GM12891 (cell line): ENCODE data around the genes MTLN and ACOXL.

DNA sequence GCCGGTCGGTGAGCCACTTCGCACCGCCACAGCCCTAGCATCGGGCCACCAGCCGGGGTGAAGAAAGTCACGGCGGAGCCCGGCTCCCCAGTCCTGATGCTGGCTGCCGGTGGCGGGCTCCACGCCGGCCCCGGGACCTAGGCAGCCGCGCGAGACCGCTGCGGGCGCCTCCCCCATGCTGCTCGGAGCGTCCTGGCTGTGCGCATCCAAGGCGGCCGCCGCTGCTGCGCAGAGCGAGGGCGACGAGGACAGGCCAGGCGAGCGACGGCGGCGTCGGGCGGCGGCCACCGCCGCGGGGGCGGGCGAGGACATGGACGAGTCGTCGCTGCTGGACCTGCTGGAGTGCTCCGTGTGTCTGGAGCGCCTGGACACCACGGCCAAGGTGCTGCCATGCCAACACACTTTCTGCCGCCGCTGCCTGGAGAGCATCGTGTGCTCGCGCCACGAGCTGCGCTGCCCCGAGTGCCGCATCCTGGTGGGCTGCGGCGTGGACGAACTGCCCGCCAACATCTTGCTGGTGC lies 421 bp downstream of the SH3RF3 start:
- RRBS = 3% methylated on average over 6 of the region's 62 CpGs

GRCh38 chr2:109173717-109174572 lies 44.9 kb downstream of the SH3RF3 start:
- RRBS = no CpG with 5 or more reads among the region's 11 CpGs

- RRBS = no CpG with 5 or more reads among the region's 5 CpGs
These were observed 109.6 kb downstream of the SH3RF3 start for GRCh38 chr2:109238497-109239025.

- RRBS = no CpG with 5 or more reads among the region's 4 CpGs
These were observed 129.9 kb downstream of the SH3RF3 start for GRCh38 chr2:109259003-109259202.

DNA sequence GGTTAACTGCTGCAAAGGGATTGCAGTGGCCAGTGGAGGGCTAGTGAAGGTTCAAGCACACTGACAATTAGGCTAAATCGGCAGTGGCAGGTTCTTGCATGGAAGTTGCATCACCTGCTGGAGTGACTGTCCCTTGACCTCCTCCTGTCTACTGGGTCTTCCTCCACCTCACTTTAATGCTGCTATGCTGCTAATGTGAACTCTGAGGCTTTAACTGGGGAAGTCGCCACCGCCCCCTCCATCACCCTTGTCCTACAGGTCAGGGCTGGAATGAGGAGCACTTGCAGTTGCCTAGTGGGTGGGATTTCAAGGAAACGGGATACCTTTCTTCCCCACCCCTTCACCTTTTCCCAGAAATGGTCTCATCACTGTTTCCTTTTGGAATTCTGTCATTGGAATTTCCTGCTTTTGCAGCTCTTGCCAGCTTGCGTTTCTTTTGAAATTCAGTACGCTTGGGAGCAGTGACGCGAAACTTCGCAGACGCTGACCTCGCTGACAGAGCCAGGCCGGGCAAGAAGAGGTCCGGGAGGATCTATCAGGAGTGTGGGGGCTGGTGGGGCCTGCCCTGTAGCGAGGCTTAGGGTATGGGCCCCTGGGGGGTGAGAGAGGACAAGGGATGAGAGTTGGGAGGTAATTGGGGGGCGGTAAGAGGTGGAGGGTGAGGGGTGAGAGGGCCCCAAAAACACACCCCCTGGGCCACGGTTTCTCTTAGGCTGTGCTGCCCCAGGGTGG lies 150.4 kb downstream of the SH3RF3 start:
- RRBS = no CpG with 5 or more reads among the region's 16 CpGs

DNA sequence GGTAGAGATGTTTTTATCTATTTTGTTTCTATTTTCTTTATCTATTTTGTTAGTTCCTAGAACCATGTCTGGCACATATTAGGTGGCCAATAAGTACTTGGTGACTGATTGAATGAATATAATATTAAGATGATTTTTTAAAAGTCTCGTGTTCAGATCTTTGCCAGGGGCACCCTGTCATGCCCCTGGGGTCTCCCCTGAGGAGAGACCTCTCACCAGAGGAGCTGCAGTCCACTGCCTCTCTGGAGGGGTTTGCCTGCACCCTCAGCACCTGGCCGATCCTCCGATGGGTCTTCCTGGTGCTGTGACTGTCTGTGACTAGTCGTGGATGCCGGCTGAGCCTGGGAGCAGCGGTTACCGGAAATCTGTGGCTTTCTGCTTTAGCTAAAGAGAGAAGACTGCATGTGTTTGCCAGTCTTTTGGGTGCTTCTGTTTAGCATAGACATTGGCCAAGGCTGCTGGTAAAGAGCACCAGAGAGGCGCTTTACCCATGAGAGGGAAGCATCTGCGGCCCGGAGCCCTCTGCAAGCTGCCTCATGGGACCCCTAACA lies 202.7 kb downstream of the SH3RF3 start:
- RRBS = no CpG with 5 or more reads among the region's 10 CpGs

DNA sequence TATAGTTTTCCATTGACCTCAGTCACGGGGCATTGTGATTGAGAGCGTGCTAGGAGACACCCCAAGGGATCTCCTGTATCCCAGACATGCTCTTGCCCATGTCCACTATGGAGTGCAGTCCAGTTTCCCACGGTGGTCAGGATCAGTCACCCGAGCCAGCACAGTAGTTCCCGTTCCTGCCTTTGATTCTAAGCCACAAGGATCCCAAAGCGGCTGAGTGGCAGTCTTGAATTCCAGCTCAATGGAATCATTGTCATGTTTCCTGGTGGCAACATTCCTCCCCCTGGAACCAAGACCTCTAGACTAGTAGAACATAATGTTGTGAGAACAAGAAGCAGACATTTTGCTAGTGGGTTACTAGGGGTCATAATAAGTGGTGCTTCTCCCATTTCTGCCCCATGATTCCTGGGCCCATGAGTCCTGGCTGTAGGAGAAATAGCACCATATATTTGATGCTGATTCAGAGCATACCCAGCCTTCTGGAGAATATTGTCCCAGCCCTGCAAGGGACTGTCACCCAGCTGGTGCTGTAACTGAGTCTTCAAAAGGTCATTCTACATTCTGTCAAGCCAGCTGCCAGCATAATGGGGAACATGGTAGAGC lies 154.2 kb downstream of the SEPTIN10 start:
- RRBS = no CpG with 5 or more reads among the region's 6 CpGs

DNA sequence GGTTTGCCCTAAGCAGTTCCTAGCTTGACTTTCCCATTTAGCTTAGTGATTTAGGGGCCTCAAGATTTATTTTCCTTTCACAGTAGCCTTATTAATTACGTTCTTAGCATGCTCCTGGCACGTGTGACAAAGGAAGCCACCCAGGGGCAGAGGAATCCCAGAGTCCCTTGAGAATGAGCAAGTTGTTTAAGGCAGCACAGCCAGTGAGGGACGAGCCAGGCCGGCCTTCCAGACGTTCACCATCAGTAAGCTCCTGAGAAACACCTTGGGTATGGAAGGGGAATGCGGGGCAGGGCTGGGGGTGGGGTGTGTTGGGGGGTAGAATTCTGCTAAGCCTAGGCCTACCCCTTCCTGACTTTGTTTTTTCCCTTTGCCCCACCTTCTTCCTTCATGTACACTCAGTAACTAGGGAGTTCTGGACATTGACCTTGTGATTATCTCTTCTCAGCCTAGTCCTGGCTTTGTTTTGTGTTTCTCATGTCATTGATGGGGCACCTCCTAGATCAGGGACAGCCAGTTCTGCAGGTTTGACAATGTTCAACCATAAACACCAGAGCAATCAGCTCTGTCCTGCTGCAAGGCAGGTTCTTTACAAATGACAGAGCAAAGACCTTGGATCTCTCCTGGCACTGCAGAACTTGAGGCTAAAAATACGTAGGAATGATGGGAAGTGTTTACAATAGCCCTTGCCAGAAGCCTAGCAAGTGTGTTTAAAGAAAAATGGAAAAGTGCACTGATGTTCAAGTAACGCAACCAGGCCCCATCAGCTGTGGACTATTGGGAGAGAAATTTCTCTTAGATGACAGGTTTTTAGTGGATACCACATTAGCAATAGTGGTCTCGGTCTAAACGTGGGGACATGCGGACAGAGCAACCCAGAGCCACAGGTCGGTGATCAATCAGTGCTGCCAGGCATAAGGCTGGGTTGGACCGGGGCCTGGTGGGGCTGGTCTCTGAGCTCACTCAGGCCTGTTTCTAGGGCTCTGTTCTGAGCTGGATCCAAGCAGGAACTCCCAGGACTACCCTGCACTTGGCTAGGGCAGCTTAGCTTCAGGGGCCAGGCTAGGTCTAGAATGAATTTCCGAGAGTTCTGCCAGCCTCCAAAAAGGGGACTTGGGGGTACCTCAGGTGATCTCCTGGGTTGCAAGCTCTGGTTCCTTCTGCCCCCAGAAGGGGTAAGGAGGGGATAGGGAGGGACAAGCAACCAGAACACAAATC lies 76.7 kb downstream of the SOWAHC start:
- RRBS = no CpG with 5 or more reads among the region's 14 CpGs

- RRBS = no CpG with 5 or more reads among the region's 12 CpGs
These were observed 14.3 kb downstream of the MALL start for GRCh38 chr2:110101122-110101834.

- RRBS = 3% methylated on average over 4 of the region's 55 CpGs
These were observed at the start of gene MTLN for GRCh38 chr2:110211905-110212989. TSS of gene MTLN (minus strand) at chr2:110212547.

GRCh38 chr2:110732306-110733216 lies at the start of gene ACOXL:
TSS of gene ACOXL (plus strand) at chr2:110732573.
- RRBS = 4% methylated on average over 21 of the region's 89 CpGs

DNA sequence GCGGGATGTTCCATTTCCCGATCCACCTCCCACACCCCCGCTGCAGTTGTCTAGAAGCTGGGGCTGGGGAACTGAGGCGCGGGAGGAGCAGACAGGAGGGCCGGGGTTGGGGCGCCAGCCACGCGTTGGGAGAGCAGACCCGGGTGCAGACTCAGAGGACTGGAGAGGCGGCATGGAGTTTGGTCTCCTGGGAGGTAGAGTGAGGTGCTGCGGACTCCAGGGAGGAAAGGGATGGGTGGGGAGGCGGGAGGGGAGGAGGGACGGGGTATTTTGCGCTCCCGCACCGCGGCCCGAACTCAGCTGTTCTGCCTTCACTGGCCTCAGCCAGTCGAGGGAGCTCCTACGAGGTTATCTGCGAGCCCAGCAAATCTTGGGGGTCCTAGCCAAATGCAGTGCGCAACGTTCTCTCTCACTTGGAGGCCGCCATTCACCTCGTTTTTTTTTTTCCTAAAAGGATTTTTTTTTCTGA lies 1.0 kb upstream of the BCL2L11 start:
- RRBS = no CpG with 5 or more reads among the region's 26 CpGs

- RRBS = no CpG with 5 or more reads among the region's 6 CpGs
These were observed 46.4 kb downstream of the BCL2L11 start for GRCh38 chr2:111167004-111167692.

DNA sequence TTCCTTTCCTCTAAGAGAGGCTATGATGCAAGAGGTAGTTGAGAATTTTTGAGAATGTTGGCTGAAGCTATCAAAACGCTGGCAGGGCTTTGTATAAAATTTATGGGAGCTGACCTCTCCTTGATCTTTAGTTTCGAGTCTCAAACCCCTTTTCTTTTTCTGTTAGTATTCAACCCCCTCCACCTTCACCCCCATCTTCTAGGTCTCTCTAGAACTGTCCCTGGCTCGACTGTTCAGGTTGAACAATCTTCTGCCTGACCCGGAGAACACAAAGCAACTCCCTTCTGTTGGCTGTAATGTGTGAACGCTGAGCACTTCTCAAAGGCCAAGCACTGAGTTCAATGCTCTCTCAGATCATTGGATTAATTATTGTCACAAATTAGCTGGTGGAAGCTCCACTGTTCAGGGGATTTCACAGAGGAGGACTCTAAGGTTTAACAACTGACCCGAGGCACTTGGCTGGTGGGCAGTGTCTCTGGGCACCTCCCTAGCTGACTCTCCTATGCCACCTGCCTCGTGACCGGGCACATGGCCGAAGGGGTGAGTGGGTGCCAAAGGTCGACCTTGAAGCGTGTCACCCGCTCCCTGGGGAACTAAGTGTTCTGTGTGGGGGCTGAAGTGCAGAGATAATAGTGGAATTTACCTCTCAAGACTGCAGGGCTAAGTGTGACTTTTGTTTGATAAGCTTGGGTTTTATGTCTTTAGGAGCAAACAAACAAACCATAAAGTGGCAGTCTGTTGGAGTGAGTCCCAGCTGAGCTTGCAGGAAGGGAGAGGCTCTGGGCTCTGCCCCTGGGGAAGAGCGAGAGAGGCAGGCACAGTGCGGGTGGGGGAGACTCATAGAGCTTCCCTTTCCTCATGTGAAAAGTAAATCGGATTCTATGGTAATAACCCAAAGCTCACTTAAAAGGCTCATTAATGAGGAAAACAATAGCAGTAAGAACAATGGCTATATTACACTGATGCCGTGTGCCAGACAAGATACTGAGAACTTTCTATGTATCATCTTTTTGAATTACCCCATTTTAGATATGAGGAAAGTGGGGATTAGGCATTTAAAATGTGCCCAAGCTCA lies 64.8 kb downstream of the BCL2L11 start:
- RRBS = no CpG with 5 or more reads among the region's 16 CpGs

DNA sequence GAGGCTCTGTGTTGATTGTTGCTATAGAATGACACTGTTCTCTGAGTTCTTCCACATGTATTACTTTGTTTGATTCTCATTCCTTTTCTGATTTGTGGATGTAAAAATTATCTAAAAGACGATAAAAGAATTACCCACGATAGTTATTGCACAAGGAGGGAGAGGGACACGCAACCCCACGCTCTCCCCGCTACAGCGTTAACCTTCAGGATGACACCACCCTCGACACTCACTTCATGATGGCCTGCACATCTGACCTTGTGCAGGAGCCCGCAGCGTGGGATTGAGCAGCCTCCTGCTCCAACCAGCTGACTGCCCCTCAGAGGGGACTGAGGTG lies 156.2 kb downstream of the BCL2L11 start:
- RRBS = no CpG with 5 or more reads among the region's 9 CpGs

- RRBS = no CpG with 5 or more reads among the region's 15 CpGs
These were observed 342.7 kb downstream of the BCL2L11 start for GRCh38 chr2:111463141-111464034.

GRCh38 chr2:111766928-111767592 lies 116.9 kb downstream of the ANAPC1 start:
- RRBS = no CpG with 5 or more reads among the region's 11 CpGs

DNA sequence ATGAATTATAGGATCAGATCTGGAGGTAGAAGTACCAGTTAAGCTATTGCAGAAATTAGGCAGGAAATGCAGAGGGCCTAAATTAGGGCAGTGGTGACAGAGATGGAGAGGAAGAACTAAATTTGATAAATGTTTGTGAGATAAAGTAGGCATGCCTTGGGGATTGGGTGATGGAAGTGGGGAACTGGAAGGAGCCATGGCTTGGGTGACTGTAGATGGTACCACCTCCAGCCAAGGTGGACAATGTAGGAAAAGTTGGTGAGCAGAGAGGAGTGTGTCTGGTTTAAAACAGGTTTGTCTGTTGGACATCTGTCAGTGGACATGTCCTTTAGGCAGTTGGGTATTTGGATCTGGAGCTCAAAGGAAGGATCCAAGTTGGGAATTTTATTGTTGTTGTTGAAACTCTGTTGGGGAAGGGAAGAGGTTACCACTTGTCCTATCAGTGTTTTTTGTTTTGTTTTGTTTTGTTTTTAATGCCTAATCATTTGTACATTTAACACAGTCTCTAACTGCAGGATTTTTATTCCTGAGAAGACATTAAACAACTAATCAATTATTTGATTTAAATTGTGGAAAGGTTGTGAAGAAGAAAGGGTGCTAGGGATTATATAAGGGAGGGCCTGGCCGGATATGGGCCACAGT lies 3.8 kb downstream of the TMEM87B start:
- RRBS = no CpG with 5 or more reads among the region's 1 CpG

DNA sequence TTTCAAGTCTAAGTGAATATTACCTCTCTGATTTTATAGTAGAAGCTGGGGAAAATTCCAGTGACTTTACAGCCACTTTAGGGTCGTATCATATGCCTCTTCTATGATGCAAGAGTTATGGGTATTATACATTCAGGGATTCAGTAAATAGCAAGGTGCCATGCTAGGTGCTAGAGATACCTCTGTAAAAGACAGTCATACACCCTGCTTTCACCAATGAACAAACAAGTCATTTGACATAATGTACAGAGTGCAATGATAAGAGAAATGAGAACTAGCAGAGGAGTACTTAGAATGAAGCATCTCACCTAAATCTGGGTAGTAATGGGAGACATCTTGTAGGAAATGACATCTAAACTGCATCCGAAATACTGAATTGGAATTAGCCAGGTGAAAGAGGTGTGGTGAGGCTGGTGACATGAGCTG lies 21.2 kb downstream of the ZC3H6 start:
- RRBS = no CpG with 5 or more reads among the region's 2 CpGs

DNA sequence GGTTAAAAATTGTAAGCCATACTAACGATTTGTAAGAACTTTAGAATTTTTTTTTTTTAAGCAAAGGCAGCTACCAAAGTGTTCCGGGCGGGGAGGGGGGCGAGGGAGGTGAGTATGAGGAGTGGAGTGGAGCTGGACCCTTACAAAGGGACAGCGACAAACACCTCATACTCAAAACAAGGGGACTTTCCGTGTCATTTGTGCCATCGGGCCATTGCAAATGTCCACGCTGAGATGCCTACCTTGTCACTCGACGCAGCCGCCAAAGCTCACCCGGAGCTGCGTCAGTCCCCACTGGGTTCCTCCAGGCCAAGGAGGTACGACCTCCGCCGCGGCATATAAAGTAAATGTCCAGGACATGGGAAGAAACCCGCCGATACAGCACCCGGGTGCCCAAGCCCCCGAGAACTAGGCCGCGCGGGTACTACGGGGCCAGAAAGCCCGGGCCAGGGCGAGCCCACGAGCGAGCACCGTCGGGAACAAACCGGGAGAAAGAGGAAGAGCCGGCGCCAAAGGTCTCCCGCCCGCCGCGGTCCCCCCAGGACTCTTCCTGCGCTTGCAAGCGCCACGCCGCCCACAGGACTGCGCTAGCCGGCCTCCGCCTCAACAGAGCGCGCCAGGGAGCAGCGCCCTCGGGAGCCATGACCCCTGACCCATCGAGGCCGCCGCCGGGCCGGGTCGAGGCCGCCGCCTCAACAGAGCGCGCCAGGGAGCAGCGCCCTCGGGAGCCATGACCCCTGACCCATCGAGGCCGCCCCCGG lies 977 bp downstream of the RGPD8 start:
- RRBS = 0% methylated on average over 4 of the region's 64 CpGs